Right cardiac atrium (tissue), 1 donor: ENCODE results near the genes CTNS and CAMKK1.

DNA sequence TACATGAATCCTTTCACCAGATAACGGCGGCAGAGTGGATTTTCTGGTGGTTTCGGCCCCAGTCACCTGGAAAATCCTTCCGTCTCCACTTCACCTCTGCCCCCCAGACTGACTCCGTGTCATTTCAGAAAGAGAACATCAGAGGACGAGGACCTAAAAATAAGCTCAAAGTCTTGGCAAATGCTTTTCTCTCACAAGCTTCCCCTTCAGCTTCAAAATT, 36.7 kb downstream of the ASPA start:
- PRO-cap, result no peak

- PRO-cap, result no peak
These were observed 1.5 kb downstream of the SHPK start for GRCh38 chr17:3634538-3634992.

- PRO-cap, result bidirectional peak, plus-strand start at chr17:3636479, minus-strand start at chr17:3636248; bidirectional peak, plus-strand start at chr17:3636732, minus-strand start at chr17:3636637
These were observed at the start of gene CTNS for GRCh38 chr17:3635990-3637099. CTNS (plus strand) TSS chr17:3636760.

- PRO-cap, result no peak
These were observed 3.2 kb downstream of the TAX1BP3 start for GRCh38 chr17:3665090-3665665.

GRCh38 chr17:3750723-3751280, 27.1 kb downstream of the HASPIN start:
- PRO-cap, result no peak

DNA sequence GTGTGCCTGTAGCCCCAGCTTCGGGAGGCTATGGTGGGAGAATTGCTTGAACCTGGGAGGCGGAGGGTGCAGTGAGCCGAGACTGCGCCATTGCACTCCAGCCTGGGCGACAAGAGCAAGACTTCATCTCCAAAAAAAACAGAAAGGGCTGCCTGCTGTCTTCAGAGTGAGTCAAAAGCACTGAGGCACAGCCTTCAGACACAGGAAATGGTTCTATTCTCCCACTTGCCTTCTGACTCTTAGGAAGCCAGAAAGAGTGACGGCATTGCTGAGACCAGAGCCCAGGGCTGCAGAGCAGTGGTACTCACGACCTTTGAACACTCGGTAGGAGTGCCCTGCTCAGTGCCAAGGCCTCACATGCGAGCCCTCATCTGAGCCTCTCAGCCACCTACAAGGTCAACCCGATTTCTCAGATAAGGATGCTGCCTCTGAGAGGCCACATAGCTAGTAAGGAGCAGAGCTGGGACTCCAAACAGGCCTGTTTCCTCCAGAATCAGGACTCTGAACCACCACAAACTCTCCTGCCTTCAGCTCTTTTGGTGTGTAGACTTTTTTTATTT, 3.5 kb upstream of the ITGAE start:
- PRO-cap, result no peak

GRCh38 chr17:3892857-3893936, at the start of gene CAMKK1:
CAMKK1 (minus strand) TSS chr17:3893053.
- PRO-cap, result bidirectional peak, plus-strand start at chr17:3893268, minus-strand start at chr17:3892957; bidirectional peak, plus-strand start at chr17:3893495, minus-strand start at chr17:3893373

- PRO-cap, result no peak
These were observed 1.1 kb upstream of the CAMKK1 start for GRCh38 chr17:3893937-3894436.

DNA sequence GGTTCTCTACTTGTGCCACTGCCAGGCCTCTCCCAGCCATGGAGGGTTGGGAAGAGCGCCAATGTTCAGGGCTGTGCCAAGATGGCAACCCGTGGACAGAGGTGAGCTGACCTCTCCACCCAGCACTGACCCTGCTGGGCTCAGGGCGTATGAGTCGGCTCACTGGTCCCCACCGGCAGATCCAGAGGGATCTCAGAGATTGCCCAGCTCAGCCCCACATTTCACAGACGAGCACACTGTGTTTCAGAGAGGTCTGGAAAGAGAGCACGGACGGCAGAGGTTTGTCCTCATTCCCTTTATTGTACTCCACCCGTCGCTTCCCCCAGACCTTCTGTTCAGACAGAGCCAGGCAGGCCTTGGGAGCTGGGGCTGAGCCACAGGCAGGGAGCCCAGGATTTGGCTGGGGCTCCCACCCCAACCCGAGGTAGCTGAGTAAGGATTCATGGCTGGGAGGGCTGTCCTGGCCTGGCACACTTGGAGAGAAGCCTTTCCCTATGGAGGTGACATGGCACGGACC, 3.5 kb upstream of the CAMKK1 start:
- PRO-cap, result no peak

DNA sequence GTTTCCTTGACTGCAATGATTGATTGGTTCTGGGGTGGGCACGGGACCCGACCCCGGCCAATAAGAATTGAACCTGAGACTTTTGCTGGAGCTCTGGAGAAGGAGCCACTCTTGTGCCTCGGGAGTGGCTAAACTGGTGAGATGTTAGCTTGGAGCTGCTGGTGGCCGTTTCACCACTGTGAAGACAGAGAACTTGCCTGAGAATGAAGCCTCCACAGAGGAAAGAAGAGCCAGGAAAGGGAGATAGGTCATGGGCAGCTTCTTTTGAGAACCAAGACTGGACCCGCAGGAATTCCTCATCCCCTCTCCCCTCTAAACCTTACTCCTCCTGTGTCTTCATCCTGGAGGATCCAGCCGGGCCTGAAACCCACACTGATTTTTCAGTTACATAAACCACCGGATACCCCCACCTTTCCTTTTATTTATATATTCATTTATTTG, 4.4 kb downstream of the P2RX1 start:
- PRO-cap, result no peak

DNA sequence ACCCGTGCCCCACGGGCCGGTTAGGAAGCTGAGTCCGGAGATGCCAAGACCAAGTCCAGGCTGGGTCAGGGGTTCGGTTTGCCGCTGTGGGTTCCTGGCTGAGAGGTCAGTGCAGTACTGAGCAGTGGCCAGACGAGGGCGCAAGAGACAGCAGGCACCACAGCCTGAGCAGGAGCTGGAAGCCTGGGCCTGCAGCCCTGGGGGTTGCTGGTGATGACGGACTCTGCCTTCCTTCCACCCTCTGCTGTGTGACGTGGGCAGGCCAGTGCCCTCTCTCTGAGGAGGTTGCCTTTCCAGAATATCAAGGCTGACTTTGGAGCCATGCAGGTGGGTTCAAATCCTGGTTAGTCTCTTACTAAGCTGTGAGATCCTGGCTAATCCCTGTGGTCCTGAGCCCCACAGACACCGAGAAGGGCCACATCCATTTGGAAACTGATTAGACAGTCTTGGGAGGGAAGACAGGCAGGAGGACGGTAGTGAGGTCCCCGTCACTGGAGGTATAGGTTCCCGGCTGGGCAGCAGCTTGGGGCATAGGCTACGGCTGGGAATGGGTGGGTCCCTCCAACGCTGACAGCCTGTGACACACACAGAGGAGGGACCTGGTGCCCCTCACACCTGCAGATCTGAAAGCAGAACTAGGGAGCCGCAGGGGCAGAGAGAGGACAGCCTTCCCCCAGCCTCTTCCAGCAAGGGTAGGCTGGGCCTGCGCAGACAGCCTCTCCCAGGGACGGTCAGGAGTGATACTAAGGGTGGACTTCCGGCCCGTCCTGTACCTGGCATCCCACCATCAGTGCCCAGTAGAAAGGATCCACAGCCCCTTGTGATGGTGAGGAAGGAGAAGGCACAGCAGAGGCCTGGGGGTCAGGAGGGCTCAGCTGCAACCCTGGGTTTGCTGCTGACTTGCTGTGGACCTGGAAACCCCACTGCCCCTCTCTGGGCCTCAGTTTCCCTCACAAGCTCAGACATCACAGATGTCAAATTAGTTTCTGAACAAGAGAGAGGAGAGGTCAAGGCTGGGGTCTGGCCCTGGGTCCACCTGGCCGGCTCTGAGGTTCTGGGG, 2.1 kb downstream of the P2RX1 start:
- PRO-cap, result no peak

- PRO-cap, result no peak
These were observed 390 bp downstream of the P2RX1 start for GRCh38 chr17:3915869-3916280.

GRCh38 chr17:3952413-3952894, 11.8 kb downstream of the ATP2A3 start:
- PRO-cap, result no peak

GRCh38 chr17:3956328-3957665, 7.4 kb downstream of the ATP2A3 start:
- PRO-cap, result no peak

- PRO-cap, result no peak
These were observed 894 bp downstream of the ATP2A3 start for GRCh38 chr17:3963152-3963934.

- PRO-cap, result no peak
These were observed 2.5 kb upstream of the ATP2A3 start for GRCh38 chr17:3966641-3967320.

DNA sequence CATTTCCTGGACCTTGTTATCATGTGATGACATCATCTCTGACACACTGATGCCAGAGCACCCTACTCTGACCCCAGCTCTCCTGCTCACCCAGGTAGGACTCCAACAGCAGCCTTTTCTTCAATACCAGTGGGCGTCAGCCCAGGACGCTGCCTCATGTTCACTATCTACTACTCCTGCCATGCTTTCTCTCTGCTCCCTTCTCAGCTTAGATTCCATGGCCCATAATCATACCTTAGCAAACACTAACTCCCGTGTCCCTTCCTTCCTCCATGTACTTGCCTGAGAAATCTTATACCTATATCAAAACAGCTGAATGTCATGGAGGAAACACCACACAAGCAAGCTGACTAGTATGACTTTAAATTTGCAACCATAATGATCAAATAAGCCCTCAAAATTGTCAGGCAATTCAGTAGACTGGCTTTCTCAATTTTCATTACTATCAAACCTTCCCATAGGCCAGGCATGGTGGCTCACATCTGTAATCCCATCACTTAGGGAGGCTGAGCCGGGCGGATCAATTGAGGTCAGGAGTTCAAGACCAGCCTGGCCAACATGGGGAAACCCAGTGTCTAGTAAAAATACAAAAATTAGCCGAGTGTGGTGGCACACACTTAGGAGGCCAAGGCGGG, 82.9 kb downstream of the ZZEF1 start:
- PRO-cap, result no peak

DNA sequence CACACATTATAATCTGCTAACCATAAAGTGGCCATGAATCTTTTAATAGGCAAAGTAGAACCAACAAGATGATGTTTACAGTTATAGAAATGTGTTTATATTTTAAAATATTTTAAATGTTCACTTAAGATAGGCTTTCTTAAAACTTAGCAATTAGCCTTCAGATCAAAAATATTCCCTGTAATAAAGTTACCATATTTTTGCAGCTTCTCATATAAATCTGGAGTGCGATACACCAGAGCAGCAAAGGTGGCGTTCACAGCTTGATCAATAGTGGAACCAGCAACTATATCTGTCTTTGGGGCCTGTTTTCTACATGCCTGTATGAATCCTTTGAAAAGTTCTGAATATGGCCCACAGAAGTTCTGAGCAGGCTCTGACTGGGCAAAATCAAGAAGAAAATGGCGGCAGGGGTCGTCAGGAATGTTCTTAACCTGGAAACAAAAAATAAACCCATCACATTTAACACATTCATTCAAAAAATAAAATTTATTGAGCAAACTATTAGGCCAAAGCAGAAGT, 72.3 kb downstream of the ZZEF1 start:
- PRO-cap, result no peak

DNA sequence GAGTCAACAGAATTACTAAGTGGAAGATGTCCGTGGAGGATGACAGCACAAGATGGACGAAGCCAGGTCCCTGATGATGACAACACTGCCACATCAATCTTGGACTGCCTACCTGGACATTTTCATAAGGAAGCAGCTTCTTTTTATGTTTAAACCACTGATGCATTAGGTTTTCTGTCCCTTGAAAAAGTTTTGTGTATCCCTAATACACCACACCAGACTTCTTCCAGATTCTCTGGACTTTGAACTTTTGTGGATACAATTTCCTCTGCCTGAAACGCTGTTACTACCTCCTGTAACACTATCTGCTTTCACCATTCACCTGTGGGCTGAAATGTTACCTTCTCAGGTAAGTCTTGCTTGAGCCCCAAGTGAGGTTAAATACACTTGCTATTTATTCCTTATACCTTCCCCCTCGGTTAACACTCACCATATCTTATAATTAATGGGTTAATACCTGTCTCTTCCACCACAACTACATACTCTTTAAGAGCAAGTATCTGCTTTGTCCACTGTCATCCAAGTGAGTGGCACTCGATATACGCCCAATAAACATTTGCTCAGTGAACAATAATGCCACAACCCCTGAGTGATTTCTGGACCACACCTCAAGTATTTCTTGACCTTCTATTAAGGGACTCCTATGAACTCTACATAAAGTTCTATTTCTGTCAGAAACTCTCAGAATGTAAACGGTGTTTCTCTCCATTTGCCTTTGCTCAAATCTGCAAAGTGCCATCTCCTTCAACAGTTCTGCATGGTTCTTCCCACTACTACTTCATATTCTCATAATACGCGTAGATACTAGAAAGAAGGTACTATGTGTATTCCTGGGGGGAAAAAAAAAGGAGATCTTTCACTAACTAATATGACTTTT, 2.6 kb downstream of the ZZEF1 start:
- PRO-cap, result no peak

DNA sequence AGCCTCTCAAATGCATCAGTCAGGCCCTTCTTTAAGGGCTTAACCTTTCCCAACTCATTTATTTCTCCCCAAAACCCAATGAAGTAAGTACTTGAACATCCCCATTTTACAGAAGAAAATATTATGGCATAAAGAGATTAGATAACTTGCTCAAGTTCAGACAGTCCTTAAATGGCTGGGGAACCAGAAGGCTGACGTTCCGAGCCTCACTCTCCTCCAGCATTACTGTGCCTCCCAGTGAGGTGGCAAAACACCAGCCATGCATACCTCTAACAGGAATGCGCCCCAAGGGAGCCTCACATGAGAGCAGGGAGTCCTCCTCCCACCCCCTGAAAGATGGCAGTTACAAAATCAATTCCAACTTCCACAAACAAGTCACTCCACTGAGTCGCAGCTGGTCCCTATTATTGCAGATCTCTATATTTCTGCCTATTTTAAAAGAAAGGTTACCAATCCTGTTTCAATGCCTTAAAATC, 55.6 kb downstream of the ANKFY1 start:
- PRO-cap, result no peak